ENCODE measurements around a stretch of chr5.

GRCh38 chr5:147705453-147705695 lies 77.2 kb downstream of the JAKMIP2 start:
- PRO-cap: no peak

- PRO-cap: no peak
Observed at GRCh38 chr5:147780746-147781433, 1.6 kb downstream of the JAKMIP2 start.

DNA sequence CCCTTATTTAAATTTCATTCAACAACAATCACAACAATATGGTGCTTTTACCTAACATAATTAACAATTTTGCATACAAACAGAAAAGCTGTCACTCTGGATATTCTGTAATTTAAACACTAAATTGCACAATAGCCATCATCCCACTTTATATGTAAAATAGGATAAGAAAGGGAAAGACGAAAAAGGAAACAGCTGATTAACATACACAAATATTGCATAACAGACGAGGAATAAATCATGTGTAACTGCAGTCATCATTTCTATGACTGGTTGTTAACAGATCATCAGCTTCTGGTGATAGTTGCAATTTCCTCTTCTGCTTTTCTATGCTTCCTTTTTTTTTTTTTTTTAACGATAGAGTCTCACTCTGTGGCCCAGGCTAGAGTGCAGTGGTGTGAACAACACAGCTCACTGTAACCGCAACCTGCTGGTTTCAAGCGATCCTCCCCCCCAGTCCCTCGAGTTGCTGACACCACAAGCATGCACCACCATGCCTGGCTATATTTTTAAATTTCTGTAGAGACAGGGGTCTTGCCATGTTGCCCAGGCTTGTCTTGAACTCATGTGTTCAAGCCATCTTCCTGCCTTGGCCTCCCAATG lies 22.5 kb upstream of the JAKMIP2 start:
- PRO-cap: no peak

GRCh38 chr5:147838328-147838539 lies 6.8 kb upstream of the SPINK1 start:
- PRO-cap: no peak

GRCh38 chr5:148090423-148091396 lies 26.9 kb downstream of the SPINK5 start:
- PRO-cap: no peak

- PRO-cap: no peak
Observed at GRCh38 chr5:148093935-148094529, 30.3 kb downstream of the SPINK5 start.

GRCh38 chr5:148131020-148131604 lies 37.2 kb upstream of the SPINK14 start:
- PRO-cap: no peak

DNA sequence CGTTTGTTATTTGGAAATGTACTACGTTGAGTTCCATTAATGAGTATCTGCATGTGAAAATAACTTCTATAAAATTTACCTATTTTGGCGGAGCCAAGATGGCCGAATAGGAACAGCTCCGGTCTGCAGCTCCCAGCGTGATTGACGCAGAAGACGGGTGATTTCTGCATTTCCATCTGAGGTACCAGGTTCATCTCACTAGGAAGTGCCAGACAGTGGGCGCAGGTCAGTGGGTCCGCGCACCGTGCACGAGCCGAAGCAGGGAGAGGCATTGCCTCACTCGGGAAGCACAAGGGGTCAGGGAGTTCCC lies 7.9 kb upstream of the MARCOL start:
- PRO-cap: no peak

DNA sequence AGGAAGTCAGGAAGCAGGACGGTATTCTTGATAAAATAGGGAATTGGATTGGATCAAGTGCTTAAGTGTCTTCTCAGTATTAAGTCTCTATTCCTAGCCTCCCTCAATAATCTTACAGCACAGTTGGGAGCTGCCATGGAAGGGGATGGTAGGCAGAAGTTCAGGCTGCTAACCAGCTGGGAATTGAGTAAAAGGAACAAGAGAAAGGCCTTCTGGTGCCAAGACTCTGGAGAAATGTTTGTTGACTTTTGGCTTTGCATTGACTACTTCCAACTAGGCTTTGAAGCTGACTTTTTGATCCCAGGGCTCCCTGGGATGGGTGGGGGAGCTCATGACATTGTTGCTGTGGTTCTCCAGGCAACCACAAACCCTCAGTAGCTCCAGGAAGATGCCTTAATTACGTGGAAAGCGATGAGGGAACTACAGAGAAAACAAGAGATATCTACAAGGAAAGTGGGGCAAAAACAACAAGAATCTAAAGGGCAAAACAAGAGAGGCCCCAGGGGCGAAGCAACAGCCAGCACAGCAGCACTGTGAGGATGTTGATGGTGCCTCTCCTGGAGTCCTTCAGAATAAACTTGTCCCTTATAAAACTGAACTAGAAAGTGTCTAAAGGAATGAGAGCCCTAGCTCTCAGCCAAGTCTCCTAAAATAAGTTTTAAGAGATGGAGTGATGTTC lies 85.3 kb upstream of the HTR4 start:
- PRO-cap: no peak

DNA sequence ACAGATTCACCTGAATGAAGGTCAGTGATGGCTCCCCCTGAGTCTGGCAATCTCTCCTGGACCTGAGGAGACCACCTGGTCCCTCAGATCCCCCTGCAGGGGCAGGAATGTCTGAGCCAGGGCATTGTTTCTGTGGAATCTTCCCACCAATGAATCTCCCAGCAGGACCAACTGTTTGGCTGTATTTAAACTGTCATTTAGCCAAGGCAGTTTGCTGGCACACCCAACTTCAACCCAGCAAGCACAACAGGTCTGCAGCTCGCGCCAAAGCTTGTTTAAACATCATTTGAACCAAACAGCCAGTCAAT lies 92.6 kb downstream of the SH3TC2 start:
- PRO-cap: no peak

- PRO-cap: no peak
Observed at GRCh38 chr5:149258869-149259670, 12.6 kb upstream of the AFAP1L1 start.

GRCh38 chr5:149272270-149272668 lies 610 bp downstream of the AFAP1L1 start:
- PRO-cap: unidirectional peak, minus-strand start at chr5:149272432

DNA sequence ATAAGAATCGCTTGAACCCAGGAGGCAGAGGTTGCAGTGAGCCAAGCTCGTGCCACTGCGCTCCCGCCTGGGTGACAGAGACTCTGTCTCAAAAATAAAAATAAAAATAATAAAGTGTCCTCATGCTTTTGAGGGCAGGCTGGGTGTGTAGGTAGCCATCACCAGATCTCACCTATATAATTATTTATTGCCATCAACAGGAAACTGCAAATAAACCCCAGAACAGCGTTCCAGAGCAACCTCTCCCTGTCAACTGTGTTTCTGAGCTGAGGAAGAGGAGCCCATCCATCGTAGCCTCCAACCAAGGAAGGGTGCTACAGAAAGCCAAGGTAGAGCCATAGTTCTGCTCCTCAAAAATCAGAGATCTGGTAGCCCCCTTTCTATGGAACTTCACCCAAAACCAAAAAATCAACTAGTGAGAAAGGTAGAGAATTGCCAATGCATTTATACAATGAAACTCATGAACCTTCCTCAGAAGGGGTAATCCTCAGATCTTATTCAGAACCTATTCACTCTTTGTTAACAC lies 9.8 kb upstream of the GRPEL2 start:
- PRO-cap: no peak

DNA sequence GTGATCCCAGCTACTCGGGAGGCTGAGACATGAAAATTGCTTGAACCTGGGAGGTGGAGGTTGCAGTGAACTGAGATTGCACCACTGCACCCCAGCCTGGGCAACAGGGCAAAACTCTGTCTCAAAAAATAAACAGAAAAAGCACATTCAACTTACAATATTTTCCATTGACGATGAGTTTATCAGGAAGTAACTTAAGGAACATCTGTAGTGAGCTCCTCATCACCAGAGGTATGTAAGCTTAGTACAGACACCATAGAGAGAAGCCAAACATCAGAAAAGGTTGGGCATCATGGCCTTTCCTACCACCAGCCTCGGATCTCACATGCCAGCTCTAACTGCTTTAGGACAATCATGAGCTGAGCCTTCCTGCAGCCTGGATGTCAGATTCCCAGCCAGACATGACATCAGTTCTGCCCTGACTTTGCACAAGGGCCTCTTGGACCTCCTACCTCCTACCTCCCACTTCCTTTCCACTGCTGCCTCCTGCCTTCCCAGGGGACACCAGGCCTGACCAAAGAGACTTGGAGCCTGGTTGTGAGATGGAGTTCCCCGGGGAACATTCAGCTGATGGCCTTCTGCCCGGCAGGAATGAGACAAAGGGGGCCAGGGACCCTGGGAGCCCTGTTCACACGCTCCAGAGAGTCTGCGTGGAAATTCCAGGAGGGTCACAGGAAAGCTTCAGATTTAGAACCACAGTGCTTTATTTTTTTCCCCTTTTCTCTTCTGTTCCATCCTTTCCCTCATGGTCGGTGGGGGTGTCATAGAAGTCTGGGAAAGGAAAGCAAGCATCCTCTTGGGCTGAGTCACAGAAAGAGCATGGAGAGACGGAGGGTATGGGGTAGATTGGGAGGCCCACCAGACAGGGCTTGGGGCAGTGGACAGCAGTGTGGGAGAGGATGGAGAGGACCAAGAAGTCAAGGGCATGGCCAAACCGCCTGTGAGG lies 35.3 kb upstream of the IL17B start:
- PRO-cap: no peak

DNA sequence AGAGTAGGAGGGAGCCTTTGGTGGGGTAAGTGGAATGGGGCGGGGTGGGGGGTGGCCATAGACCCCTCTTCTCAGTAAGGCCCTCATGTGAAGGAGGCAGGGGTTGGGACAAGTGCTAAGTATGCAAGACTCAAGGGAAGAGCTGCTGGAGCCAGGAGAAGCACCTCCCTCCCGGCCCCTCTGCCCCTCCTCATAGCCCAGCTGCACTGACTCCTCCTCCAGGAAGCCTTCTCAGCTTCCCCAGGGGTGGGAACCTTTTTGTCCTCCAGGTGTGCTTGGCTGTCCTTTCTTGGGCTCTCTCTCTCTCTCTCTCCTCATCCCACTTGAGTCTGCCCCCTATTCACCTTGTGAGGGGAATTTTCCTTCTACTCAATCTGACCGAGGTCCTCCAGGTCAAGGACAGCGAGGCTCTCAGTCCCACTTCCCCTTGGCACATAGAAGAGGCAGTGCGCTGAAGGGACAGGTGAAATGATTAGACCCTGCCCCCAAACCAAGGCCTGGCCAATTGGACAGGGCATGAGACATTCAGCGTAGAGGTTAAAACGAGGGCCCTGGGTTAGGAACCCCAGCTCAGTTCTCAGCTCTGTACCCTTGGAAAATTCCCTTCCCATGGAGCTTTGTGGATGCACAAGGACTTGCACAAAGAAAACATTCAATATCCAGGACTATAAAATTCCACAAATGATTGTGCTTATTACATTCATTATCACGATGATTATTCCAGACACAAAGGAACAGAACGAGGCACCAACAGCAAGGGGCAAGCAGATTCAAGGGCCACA lies 45.5 kb upstream of the IL17B start:
- PRO-cap: no peak

GRCh38 chr5:149445623-149446481 lies 66.8 kb upstream of the IL17B start:
- PRO-cap: no peak

DNA sequence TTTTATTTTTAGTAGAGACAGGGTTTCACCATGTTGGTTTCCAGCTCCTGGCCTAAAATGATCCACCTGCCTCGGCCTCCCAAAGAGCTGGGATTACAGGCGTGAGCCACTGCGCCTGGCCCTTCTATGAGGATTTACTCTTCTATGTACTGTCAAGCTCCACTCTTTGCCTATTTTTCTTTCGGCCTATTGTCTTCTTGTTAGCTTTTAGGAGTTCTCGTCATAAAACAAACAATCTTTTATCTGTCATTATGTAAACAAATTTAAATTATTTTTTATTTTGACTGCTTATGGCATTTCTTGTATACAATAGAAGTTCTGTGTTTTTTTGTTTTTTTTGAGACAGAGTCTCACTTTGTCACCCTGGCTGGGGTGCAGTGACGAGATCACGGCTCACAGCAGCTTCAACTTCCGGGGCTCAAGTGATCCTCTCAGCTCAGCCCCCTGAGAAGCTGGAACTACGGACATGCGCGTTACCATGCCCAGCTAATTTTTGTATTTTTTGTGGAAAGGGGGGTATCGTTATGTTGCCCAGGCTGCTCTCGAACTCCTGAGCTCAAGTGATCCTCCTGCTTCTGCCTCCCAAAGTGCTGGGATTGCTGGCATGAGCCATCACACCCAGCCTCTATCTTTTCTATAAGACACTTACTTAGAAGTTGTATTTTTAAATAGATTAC lies 29.3 kb downstream of the CSNK1A1 start:
- PRO-cap: no peak

- PRO-cap: no peak
Observed at GRCh38 chr5:149549548-149550509, 1.4 kb downstream of the CSNK1A1 start.

GRCh38 chr5:149681306-149681811 lies 48.8 kb upstream of the PPARGC1B start:
- PRO-cap: no peak

- PRO-cap: no peak
Observed at GRCh38 chr5:149728588-149728934, 1.5 kb upstream of the PPARGC1B start.